ENCODE results near the genes SRPK3 and NAA10.

DNA sequence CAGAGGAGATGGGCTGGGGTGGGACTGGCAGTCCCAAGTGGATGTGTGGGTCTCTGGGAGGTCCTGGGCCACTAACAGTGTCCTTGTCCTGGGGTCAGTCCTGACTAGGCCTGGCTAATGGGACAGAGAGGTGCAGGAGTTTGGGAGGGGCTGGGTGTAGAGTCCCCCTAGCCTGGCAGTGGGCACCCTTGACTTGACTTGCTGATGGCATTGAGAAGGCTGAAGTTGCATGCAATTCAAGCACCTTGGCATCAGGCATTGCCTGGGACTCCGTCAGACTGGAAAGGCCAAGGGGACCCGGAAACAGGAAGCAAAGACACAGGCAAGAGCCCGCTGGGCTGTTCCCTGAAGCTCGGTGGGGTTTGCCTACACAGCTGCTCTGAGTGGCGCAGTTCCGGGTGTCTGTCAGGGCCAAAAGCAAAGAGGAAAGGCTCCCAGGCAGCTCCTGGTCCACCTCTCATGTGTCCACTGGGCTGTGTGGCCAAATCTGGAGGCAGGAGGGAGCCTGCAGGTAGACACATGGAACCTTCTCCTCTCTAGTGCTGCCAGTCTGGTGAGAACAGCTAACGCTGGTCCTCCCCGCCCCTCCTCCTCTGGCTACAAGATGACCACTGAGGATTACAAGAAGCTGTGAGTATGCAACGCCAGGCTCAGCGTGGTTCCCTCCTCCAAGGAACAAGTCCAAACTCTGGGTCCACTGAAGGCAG, 19.8 kb downstream of the ZNF185 start:
- RRBS, result 61% methylated on average over 4 of the region's 10 CpGs
CAGE:
- cytosol, long polyA plus RNA, result no peak
- long polyA plus RNA, result no peak
- nucleus, long polyA plus RNA, result no peak

- RRBS, result no CpG with 5 or more reads among the region's 14 CpGs
CAGE:
- cytosol, long polyA plus RNA, result no peak
- long polyA plus RNA, result no peak
- nucleus, long polyA plus RNA, result no peak
These were observed 27.8 kb upstream of the PNMA3 start for GRCh38 chrX:153028480-153028925.

DNA sequence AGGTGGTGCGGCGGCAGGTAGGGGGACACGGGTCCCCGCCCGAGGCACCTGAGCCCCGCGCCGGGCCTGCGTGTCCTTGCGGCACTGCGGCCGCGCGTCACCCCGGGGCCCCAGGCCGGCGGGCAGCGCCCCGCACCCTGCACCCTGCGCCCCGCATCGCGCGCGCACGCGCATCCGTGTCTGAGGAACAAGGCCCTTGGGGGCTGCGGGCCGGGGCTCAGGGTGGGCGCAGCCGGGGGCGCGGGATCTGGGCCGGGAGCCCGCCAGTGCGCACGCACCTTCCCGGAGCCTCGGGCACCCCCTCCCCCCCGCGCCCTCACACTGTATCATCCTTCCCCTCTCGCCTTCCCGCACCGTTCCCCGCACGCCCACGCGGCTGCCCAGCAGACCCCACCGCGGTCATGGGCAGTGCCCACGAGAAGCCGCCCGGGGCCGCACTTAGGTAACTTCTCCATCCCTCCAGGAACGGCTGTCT, 564 bp downstream of the ATP2B3 start:
- RRBS, result 13% methylated on average over 22 of the region's 56 CpGs
CAGE:
- cytosol, long polyA plus RNA, result no peak
- long polyA plus RNA, result no peak
- nucleus, long polyA plus RNA, result no peak

DNA sequence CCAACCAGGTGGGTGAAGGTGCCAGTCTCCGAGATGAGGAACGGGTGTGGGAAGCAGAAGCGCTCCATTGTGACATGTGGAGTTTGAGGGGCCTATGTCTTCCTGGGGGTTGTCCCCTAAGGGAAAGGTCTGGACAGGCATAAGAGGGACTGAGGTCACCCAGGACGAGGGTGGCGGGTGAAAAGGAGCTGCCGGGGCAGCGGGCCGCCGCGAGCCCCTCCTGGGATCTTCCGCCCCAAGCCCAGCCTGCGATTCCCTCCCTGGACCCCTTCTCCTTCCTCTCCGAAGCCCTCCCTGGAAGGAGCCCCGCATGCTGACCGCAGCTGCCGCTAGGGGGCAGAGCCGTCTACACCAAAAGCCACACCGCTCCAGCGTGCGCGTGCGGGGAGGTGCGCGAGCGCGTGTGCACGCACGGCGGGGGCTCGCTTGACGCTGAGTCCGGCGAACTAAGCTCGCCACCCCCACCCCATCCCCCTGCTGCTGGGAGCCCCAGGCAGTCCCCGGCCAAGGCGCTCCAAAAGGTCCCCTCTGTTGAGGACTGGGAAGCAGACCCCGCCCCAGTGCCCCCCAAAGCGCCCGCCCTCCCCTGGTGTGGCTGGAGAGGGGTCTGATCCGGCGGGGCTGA, 10.9 kb upstream of the CCNQ start:
- RRBS, result 4% methylated on average over 5 of the region's 41 CpGs
CAGE:
- cytosol, long polyA plus RNA, result no peak
- long polyA plus RNA, result no peak
- nucleus, long polyA plus RNA, result no peak

- RRBS, result no CpG with 5 or more reads among the region's 10 CpGs
CAGE:
- cytosol, long polyA plus RNA, result no peak
- long polyA plus RNA, result no peak
- nucleus, long polyA plus RNA, result no peak
These were observed 1.5 kb downstream of the BCAP31 start for GRCh38 chrX:153722563-153723169.

DNA sequence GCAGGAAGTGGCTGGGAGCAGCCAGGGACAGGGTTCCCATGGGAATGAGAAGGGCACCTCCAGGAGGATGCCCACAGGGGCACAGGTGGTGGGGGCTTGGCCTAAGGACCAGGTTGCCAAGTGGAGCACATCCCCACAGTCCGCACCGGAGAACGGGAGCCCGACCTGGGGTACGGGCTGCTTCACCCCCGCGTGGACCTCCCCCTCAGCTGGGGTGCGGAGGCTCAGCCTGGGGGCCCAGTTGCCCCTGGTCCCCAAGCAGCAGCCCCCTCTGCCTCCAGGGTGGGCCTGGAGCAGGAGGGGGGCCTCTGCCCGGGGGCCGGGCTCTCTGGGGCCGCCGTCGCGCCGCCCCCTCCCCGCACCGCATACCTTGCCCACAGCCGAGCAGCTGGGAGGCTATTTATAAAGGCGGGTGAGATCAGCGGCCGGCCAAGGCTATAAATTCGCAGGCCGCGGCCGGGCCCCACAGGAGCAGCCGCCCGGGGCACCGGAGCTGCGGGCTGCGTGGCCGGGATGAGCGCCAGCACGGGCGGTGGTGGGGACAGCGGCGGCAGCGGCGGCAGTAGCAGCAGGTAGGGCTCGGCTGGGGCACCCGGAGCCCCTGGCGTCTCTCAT, at the start of gene SRPK3:
Gene SRPK3 (plus strand): TSS at position 468 of the 615 bp plus-strand sequence.
- RRBS, result 17% methylated on average over 15 of the region's 41 CpGs
CAGE:
- cytosol, long polyA plus RNA, result no peak
- long polyA plus RNA, result no peak
- nucleus, long polyA plus RNA, result no peak

DNA sequence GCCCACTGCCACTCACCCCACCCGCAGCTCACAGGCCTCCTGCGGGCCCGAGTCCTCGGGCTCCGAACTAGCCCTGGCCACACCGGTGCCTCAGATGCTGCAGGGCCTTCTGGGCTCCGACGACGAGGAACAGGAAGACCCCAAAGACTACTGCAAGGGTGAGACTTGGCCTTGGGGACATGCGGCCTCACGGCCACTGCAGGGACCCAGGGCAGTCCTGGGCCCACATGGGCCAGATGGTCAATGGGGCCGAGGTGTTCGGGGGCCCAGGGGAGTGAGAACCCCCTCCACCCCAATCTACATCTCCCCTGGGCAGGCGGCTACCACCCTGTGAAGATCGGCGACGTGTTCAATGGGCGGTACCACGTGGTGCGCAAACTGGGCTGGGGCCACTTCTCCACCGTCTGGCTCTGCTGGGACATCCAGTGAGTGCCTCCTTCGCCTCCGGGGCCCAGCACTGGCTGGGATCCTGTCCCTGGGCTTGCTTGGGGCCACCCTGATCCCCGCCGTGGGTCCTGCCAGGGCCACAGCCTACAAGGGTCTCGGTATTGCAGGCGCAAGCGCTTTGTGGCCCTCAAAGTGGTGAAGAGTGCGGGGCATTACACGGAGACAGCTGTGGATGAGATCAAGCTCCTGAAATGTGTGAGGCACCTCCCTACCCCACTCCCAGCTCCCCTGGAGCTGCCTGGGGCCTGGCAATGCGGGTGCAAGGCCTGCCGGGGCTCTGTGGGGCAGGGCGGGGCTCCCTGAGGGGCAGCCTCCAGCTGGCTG, 533 bp downstream of the SRPK3 start:
- RRBS, result 58% methylated on average over 3 of the region's 33 CpGs
CAGE:
- cytosol, long polyA plus RNA, result no peak
- long polyA plus RNA, result no peak
- nucleus, long polyA plus RNA, result no peak

- RRBS, result 39% methylated on average over 6 of the region's 14 CpGs
CAGE:
- cytosol, long polyA plus RNA, result no peak
- long polyA plus RNA, result no peak
- nucleus, long polyA plus RNA, result no peak
These were observed 12.0 kb downstream of the PDZD4 start for GRCh38 chrX:153818347-153818816.

GRCh38 chrX:153903555-153903837, 977 bp upstream of the AVPR2 start:
- RRBS, result 21% methylated on average over 4 of the region's 7 CpGs
CAGE:
- cytosol, long polyA plus RNA, result no peak
- long polyA plus RNA, result no peak
- nucleus, long polyA plus RNA, result no peak

- RRBS, result 1% methylated on average over 57 of the region's 82 CpGs
CAGE:
- cytosol, long polyA plus RNA, result no peak
- long polyA plus RNA, result no peak
- nucleus, long polyA plus RNA, result no peak
These were observed 2.1 kb upstream of the ARHGAP4 start for GRCh38 chrX:153927799-153928890.

- RRBS, result 1% methylated on average over 51 of the region's 113 CpGs
CAGE:
- cytosol, long polyA plus RNA, result start-site peak on the minus strand at chrX:153934979-153935025, 137 and 289 reads in 2 replicates
- long polyA plus RNA, result no peak
- nucleus, long polyA plus RNA, result no peak
These were observed at the start of gene NAA10 for GRCh38 chrX:153934645-153935469. Gene NAA10 (minus strand): TSS chrX:153935037.

DNA sequence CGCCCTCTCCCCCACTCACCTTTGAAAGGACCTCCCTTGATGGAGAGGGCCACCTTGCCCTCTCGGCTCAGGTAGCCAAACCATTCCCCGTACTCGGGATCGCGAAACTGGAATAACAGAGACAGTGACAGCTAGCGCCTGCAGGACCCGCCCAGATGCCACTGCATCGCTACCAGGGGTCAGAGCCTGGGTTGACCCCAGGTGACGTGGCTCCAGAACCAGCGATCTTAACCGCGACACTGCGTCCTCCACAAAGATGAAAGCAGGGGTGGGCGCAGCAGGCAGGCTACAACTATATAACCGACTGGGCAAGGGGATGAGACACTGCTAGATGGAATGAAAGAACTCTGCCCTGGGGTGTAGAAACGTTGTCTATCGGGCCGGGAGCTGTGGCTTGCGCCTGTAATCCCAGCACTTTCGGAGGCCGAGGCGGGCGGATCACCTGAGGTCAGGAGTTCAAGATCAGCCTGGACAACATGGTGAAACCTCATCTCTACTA, 682 bp upstream of the NAA10 start:
- RRBS, result no CpG with 5 or more reads among the region's 24 CpGs
CAGE:
- cytosol, long polyA plus RNA, result no peak
- long polyA plus RNA, result no peak
- nucleus, long polyA plus RNA, result no peak

DNA sequence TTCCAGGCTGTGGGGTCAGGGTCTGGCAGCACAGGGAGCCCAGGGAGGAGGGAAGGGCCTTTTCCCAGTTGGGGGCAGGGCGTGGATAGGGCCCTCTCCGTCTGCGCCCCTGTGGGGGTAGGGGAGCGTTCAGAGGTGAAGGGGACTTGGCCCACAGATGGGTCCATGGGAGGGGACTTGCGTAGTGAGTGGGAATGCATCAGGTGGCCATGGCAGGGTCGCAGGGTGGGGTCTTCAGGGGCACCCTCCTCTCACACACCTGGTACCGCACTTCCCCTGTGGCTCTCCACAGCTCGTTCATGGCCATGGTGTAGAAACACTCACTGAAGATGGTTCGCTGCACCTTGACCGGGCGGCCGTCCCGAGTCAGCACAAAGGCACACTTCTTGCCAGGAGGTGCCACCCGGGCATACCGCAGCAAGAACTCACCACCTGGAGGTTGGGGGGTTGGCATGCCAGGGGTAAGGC, 1.1 kb downstream of the RENBP start:
- RRBS, result 91% methylated on average over 5 of the region's 15 CpGs
CAGE:
- cytosol, long polyA plus RNA, result no peak
- long polyA plus RNA, result no peak
- nucleus, long polyA plus RNA, result no peak

DNA sequence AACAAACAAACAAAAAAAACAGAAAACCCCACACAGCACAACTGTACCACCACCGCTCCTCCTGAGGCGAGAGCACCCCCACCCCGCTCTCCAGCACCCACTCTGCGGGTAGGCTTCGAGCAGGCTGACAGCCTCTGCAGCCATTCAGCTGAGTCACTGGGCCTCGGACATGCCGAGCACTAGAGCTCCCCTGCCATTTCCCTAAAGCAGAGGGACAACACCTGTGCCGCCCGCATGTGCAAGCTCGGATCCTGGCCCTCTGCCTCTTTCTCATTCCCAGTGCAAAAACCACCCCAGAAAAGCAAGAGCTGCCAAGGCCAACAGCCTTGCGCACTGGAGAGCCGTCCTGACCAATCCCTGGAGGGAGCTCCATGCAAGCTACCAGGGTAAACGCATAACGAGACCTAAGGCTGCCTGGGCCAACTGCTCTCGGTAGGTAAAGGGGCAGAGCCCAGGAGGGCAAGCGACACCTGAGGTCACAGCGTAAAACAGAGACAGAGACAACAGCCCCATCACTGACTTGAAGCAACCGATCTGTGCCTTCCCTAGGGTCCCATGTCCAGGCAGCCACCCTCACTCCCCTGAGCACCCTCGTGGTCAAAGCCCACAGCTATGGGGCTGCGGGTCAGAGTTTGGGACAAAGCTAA, 5.3 kb downstream of the HCFC1 start:
- RRBS, result no CpG with 5 or more reads among the region's 20 CpGs
CAGE:
- cytosol, long polyA plus RNA, result no peak
- long polyA plus RNA, result no peak
- nucleus, long polyA plus RNA, result no peak

GRCh38 chrX:153969936-153970495, 1.6 kb downstream of the HCFC1 start:
- RRBS, result no CpG with 5 or more reads among the region's 30 CpGs
CAGE:
- cytosol, long polyA plus RNA, result no peak
- long polyA plus RNA, result no peak
- nucleus, long polyA plus RNA, result no peak

- RRBS, result under 1% methylated on average over 17 of the region's 70 CpGs
CAGE:
- cytosol, long polyA plus RNA, result no peak
- long polyA plus RNA, result no peak
- nucleus, long polyA plus RNA, result no peak
These were observed 535 bp downstream of the HCFC1 start for GRCh38 chrX:153970897-153971668.

- RRBS, result 91% methylated on average over 3 of the region's 29 CpGs
CAGE:
- cytosol, long polyA plus RNA, result no peak
- long polyA plus RNA, result no peak
- nucleus, long polyA plus RNA, result no peak
These were observed 12.8 kb downstream of the TMEM187 start for GRCh38 chrX:153985002-153986059.

- RRBS, result no CpG with 5 or more reads among the region's 22 CpGs
CAGE:
- cytosol, long polyA plus RNA, result no peak
- long polyA plus RNA, result no peak
- nucleus, long polyA plus RNA, result no peak
These were observed 9.1 kb downstream of the IRAK1 start for GRCh38 chrX:154010273-154011299.

DNA sequence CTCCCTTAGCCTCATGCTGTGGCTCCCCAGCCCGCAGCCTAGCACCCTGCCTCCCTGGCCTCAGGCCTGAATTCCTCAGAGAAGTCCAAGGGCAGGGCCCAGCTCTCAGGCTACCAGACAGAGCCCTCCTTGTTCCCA, 7.1 kb downstream of the IRAK1 start:
- RRBS, result no CpG with 5 or more reads among the region's 1 CpG
CAGE:
- cytosol, long polyA plus RNA, result no peak
- long polyA plus RNA, result no peak
- nucleus, long polyA plus RNA, result no peak

GRCh38 chrX:154012834-154014019, 6.5 kb downstream of the IRAK1 start:
- RRBS, result 36% methylated on average over 7 of the region's 37 CpGs
CAGE:
- cytosol, long polyA plus RNA, result no peak
- long polyA plus RNA, result no peak
- nucleus, long polyA plus RNA, result no peak

Data from SK-N-SH (cell line).